Progenitor cell of endocrine pancreas (in vitro differentiated cells): ENCODE data around the genes ATP11B, MAP6D1 and HTR3C.

DNA sequence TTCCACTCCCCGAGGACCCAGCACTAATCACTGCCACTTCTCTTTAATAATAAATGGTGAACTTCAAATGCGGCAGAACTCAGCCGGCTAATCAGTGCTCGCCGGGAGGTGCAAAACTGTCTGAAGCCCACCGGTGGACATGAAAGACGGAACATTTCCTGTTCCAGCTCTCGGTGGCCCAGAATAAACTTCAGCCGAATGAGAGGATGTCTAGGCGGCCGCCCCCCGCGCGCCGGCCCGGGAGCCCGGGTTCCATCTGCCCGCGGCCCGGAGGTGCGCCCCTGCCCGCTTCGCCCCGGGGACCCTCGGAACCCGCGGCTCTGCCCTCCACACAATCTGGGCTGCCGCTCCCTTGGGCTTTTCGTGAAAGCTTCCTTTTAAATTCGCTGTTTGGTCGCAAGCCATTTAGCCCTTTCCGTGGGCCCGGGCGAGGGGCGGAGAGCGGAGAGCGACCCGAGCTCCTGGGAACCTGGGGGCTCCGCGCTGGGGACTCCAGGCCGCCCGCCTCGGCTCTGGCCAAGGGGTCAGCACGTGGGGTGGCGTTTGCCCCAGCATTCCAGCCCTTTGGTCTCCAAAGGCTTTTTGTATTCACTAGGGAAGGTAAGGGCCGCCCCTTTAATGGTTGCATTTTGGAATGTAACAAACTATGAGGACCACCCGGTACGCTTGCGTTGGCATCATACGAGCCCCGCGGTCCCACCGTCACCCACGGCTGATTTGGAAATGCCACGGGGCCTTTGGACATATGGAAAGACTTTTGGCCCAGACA is 110.6 kb upstream of the ATP11B start:
- PRO-cap: bidirectional peak, plus-strand start at position 181 of the sequence, minus-strand start outside the sequence; bidirectional peak, plus-strand start at position 669 of the sequence, minus-strand start at position 514 of the sequence

GRCh38 chr3:182793440-182793703 is at the start of gene ATP11B:
ATP11B (plus strand) TSS chr3:182793504.
- PRO-cap: bidirectional peak, plus-strand start at chr3:182793504, minus-strand start at chr3:182793364

DNA sequence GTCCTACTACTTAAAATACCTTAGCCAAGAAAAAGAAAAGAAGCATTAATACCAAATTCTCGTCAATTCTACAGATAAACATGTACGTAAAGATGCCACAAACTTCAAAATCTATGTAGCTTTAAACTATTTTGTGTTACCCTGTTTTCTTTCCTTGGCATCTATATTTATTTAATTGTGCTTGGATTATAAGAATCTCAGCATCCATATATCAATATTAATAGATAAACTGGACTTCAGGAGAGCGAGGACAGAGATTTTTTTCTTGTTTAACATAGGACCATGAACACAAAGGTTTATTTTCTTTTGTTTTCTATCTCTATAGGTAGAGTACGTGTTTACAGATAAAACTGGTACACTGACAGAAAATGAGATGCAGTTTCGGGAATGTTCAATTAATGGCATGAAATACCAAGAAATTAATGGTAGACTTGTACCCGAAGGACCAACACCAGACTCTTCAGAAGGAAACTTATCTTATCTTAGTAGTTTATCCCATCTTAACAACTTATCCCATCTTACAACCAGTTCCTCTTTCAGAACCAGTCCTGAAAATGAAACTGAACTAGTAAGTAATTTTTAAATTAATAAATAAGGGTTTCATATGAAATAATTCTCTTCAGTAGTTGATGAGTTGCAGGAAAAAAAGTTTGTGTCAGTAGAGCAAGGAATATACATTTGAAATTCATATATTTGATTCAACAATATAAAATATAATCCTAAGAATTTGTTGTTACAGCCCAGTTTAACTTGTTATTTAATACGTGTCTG is 72.0 kb downstream of the ATP11B start:
- PRO-cap: no peak

GRCh38 chr3:182873790-182874174 is 80.5 kb downstream of the ATP11B start:
- PRO-cap: no peak

DNA sequence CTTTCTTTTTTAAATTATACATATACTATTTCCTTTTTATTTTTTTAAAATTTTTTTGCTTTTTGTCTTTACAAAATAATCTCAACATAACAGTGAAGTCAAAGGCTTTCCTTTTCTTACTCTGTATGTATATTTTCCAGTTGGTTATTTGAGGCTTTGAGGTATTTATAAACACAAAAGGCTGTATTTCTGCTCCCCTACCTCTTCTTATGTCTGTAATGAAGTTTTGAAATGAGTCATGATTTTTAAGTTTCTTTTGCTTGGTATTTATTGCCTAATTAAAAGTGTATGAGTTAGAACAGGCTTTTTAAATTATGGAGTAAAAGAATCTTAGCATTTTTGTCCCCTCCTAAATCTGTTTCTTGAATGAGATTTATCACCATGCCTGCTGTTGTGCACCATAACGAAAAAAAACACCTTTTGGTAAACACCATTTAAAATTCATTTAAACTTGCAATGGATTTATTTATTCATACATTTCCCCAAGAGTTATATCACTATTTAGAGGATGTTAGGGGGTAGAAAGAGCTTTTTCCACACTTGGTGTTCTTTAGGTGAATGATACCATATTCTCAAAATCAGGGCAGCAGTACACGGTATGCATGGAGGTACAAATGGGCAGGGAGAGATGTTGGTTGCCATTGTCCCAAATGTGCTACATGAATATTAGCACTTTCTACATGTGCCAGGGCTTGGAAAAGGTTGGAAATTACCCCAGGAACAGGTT is 65.9 kb downstream of the DCUN1D1 start:
- PRO-cap: no peak

- PRO-cap: no peak
Observed at GRCh38 chr3:182962148-182962634, 18.1 kb downstream of the DCUN1D1 start.

GRCh38 chr3:183210814-183211415 is 42.1 kb upstream of the B3GNT5 start:
- PRO-cap: no peak

GRCh38 chr3:183244881-183245752 is 7.9 kb upstream of the B3GNT5 start:
- PRO-cap: no peak

- PRO-cap: no peak
Observed at GRCh38 chr3:183357615-183358177, 70.7 kb downstream of the MCF2L2 start.

DNA sequence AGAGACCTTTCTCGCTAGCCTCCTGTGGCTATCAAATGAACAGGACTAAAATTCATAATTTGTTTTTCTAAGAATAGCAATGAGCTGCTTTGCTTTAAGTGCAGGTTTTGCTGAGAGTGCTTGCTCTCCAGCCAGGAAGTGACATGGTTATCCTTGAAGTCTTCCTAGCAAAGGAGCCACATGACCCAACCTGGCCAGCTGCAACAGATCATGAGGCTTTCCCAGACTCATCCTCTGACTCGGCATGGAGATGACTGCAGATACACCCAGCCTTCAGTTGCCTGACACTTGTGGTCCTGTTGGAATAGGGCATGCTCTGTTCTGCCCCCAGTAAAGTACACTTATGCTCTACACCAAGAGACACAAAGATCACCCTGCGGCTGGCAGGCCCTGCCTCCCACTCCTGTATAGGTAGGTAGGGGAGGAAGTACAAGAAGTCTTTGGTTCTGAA is 35.9 kb downstream of the MCF2L2 start:
- PRO-cap: no peak

DNA sequence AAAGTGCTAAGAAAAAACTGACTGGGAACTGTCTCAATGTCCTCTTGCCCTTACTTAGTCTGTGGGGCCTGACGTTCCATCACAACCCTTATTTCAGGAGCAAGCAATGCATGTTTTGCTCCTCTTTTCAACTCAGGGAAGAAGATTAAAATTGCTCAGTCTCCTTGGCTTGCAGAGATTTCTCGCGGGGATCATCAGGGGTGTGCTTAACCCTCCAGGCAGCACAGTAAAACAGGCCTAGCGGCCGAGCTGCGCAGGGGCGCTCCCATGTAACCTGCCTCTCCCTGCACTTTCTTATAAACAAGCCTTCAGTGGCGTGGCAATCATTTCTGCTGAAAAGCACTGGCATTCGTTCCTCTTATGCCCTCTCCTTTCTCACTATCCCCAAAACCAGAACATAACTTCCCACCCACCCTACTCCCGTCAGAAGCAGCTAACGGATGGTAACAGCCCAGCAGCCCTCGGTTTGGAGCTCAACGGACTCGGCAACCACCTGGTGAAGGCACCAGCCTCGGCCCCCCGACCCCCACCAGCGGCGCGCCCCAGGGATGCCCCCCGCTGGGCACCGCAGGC is 1.2 kb downstream of the MCF2L2 start:
- PRO-cap: no peak

- PRO-cap: no peak
Observed at GRCh38 chr3:183449288-183449866, 21.0 kb upstream of the MCF2L2 start.

GRCh38 chr3:183824469-183825203 is 741 bp downstream of the MAP6D1 start:
- PRO-cap: no peak

GRCh38 chr3:183825204-183826187 is at the start of gene MAP6D1:
MAP6D1 (minus strand) TSS chr3:183825577.
- PRO-cap: no peak

DNA sequence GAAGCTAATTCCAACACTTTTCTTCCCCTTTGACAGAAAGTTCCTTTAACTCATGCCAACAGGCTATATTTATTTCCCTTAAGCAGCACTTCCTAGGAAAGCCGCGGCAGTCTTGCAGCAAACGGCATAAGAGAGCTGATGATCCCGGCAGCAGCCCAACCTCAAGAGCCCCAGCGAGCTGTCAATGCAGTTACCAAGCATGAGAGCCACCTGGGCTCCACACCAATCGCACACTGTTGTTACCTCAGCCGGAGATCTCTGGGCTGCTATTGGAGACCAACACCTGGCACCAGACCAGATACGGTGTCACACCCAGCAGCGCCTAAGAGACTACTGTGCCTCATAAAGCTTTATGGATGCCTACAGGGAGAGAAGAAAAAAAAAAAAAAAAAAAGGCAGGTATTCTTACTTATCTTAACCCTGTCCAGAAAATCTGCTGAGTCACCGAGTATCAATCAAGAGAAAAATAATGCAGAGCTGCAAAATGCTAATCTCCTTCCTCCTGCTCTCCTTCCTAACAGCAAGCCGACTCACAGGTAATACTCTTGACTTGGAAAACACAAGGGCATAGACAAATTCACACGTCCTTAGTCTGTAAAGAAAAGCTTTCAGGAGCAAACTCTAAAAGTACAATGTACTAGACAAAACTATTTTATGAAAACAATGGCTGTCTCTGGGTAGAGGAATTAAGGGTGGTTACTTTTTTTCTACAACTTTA is 11.6 kb downstream of the ABCC5 start:
- PRO-cap: no peak

DNA sequence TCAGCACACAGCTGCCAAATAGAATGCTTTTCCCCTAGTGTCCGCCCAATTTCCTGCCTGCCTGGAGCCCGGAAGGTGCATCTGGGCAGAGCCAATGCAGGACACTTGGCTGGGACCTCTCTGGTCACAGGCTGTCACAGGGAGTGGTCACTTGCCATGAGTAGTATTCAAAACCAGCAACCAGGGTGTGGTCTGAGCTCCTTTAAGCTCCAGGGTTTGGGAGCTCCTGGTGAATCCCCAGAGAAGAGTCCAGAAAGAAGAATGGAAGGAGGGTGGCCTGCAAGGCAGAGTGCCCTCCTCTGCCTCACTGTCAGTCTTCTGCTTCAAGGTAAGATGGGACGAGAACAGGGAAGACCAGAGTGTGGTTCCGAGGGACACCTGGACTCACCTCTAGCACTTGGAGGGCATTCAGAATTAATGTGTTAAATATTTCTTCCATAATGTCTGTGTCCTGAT is at the start of gene HTR3C:
HTR3C (plus strand) TSS at position 228 of the 456 bp plus-strand sequence.
- PRO-cap: no peak

GRCh38 chr3:184144687-184145760 is 9.9 kb downstream of the EIF2B5 start:
- PRO-cap: no peak

DNA sequence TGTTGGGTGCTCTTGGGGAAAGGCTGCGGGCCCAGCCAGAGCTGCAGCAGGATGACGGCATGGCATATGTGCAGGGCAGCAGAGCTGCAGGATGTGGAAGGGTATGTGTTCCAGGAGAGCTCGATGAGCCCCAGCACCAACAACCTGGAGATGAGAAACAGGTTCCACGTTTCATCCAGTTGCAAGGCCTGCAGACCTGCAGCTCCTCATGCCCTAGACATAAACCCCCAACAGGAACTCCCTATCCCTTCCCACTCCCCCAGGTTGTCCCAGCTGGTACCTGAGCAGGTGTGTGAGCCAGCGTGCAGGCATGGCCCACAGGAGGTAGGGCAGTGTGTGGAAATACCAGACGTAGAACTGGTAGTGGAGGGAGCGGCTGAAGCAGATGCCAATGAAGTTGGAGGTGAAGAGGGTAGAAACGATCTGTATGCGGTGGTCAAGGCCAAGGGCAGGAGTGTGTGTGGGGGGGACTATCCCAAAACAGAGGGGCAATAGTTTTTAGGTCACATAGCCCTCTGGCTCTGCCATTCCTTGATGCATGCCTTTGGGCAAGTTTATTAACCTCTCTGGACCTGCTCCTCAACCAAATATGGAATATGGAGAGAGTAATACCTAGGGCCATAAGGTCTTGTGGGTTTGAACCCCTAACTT is 6.1 kb downstream of the ALG3 start:
- PRO-cap: no peak

- PRO-cap: bidirectional peak, plus-strand start at chr3:184315166, minus-strand start at chr3:184315050; unidirectional peak, minus-strand start at chr3:184315308; unidirectional peak, minus-strand start at chr3:184315407; unidirectional peak, minus-strand start at chr3:184315669; unidirectional peak, minus-strand start at chr3:184315711; unidirectional peak, minus-strand start at chr3:184315792
Observed at GRCh38 chr3:184314921-184315890, 800 bp downstream of the EIF4G1 start.

- PRO-cap: no peak
Observed at GRCh38 chr3:184347417-184348115, 10.2 kb downstream of the FAM131A start.